ENCODE measurements around a stretch of chr3.

DNA sequence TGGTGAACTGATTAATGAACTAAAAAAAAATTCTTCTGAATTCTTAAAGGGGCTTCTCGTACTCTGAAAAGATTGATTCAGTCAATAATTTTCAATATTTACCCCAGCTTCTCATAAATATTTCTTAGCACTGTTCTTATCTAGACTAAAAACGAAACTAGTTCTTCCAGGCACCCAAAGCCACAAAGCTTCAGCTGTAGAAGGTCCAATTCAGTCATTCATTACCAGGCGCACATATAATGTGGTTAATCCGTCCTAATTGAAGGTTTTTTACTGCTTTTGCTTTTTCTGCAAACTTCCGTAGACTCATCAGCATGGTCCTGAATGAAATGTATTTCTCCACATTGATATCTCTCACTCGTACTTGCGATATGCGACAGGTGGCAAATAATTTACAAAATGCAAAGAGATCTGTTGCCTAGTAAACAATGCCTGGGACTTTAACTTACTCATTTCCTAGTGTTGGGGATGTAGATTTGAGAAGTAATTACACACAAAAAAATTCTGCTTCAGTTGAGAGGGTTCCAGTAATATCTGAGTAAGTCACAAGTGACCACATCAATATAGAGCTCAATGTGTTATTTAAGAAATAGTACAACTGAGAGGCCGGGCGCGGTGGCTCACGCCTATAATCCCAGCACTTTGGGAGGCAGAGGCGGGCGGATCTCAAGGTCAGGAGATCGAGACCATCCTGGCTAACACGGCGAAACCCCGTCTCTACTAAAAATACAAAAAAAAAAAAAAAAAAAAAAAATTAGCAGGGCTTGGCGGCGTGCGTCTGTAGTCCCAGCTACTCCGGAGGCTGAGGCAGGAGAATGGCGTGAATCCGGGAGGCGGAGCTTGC lies 74.9 kb upstream of the MBNL1 start:
- PRO-cap, result no peak

GRCh38 chr3:152197260-152197809 lies 71.4 kb upstream of the MBNL1 start:
- PRO-cap, result no peak

DNA sequence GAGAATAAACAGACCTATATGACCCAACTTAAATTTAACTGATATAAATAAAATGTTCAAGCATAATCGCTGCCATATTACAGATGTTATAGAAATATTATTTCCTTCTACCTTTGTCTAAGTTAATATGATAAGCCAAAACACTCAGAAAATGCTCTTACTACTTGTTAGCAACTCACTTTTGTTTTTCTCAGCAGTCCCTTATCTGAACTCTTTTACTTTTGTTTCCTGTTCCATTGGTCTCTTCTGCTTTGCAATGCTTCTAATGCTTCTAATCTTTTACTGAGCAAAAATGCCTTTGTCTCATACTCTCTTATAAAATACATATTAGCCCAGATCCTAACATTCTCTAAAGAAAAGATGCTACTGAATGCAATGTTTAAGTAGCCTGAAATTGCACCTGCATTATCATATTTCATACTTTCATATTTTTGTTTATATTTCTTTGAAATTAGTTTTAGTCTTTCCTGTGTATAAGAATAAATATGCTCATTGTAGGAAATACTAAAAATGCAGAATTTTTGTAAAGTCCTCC lies 67.6 kb upstream of the MBNL1 start:
- PRO-cap, result no peak

DNA sequence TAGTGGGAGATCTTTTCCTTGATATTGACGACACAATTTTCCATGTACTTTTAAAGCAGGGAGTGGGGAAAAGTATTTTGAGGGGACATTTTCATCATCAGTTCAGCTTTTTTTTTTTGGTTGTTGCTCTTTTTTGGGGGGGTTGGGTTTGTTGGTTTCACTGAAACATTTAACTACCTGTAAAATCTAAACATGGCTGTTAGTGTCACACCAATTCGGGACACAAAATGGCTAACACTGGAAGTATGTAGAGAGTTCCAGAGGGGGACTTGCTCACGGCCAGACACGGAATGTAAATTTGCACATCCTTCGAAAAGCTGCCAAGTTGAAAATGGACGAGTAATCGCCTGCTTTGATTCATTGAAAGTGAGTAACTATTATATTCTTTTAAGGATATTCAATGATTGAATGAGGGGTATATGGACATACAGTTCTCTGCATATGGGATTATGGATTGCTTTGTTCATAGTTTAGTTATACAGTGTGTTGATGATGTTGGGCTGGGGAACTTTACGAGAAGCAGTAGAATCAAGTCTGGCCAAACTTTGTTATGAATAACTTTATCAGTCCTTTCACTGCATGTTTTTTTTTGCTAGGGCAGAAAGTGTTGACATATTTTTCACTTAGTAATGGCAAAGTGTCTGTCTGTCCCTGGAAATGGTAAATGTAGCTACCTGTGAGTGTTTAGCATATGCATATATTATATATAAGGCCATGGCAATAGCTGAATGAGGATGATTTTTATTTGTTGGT lies 31.4 kb downstream of the MBNL1 start:
- PRO-cap, result no peak

GRCh38 chr3:152309834-152310625 lies 41.3 kb downstream of the MBNL1 start:
- PRO-cap, result no peak

- PRO-cap, result no peak
Measured at GRCh38 chr3:152317601-152318405, 49.1 kb downstream of the MBNL1 start.

GRCh38 chr3:152319682-152320838 lies 51.3 kb downstream of the MBNL1 start:
- PRO-cap, result no peak

DNA sequence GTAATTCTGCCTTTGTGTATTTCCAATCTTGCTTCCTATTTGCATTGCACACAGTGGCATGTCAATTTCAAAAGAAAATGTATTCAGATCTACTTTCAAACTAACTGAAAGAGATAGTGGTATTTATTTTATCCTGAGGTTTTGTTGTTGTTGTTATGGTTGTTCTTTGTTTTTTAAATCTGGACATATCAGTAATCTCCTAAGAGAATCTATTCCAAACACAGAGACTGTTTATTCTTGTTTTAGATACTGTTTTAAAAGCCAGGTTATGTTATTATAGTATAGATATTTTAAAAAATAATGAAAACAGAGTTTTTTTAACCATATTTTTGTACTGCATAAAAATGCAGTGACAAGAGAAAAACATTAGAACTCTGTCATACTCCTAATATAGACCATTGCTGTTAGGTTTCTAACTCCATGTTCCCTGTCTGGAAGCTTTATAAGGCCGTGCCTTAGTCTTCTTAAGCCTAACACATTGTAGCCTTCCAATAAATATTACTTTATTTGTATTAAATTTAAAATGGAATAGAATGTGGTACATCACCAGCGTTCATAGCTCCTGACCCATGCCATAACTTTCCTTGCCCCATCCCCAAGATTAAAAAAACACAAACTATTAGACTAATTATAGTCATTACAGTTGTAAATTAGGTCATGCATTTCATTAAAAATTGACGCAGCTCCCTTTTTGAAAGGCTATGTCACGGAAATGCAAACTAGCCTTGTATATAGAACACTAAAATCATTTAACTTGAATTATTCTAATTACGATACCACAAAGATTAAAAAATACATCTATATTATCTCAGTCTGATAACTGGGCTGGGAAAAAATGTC lies 53.2 kb downstream of the MBNL1 start:
- PRO-cap, result no peak

- PRO-cap, result no peak
Measured at GRCh38 chr3:152382332-152382712, 113.6 kb downstream of the MBNL1 start.

DNA sequence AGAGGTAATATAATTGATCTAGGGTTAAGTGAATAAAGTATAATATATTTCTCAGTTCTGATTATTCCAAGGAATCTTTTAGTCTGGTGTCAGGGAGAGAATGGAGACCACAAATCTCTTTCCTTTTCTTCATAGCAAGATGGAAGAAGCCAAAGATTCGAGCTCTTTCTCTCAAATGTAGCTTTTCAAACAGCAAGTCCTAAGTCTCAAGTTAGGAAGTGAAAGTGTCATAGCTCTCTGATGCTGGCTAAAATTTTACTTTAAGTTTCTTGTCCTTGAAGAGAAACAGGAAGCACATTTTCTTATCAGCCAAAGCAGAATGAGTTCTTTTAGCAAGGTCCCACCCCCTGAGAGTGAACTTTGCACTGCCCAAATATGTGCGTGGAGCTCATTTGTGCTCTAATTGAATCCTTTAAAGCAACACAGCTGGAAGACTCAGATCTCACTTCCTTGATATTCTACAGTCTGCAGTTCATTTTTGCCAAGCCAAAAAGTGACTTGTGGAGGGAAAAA lies 238.9 kb upstream of the P2RY1 start:
- PRO-cap, result bidirectional peak, plus-strand start at position 442 of the sequence, minus-strand start at position 226 of the sequence

GRCh38 chr3:152621082-152621614 lies 213.8 kb upstream of the P2RY1 start:
- PRO-cap, result no peak

DNA sequence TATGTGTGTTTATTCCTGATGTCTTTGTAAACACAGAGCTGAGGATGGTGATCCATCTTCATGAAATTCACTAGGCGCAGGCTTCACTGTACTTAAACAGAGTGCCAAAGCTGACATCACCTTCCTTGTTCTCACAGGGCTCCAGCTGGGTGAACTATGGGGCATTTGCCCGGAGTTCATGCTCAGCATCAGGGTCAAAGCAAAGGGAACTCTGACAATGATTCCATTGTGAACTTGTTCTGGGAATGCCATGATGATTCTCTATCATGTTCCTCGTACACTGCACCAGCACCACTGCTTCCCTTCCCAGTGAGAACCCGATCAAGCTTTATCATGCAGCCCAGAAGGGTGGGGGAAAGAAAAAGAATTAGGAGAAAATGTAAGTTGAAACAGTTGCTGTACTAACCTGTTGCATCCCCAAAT lies 184.7 kb upstream of the P2RY1 start:
- PRO-cap, result no peak

GRCh38 chr3:153130448-153131065 lies 31.5 kb upstream of the RAP2B start:
- PRO-cap, result no peak

- PRO-cap, result no peak
Measured at GRCh38 chr3:153138565-153139270, 23.3 kb upstream of the RAP2B start.

DNA sequence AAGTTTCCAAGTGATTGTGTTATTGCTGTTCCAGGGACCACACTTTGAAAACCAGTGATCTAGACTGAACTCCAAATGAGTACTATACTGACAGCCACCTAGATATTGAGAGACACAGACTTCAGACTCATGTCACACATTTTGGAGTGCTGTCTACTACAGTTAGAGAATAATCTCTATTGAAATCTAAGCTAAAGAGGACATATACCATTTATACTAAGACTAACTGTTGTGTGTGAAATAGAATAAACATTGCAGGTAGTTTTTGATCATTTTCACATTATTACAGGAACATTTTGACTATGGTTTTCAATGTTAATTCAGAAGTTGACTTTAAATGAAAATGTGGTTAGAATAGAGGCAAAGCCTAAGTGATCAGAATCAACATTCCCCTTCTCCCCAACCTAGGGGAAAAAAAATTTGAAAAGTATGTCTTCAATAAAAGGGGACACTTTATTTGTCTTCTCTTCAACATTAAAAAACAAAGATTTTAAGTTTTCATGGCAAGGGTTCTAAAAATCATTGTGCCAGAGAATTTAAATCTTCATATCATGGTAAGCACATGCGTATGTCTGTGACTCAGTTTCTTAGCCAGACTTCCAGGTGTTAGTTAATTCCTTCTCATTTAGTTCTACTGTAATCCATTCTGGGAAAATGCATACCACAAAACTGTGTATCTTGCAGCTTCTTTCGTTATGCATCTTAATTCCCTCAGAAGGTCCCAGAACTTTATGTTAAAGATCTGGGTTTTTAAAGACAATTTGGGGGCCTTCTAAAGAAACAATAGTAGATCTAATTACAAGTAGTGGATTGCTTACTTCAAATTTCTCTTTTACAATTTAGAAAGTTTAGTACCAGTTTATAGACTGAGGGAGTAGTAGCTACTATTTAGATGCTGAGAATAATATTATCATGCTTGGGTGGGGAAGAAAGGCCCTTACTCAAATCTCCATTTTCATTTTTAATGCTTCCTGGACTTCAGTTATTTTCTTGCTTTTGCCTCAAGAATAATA lies 5.7 kb downstream of the RAP2B start:
- PRO-cap, result no peak

GRCh38 chr3:153247593-153247823 lies 85.5 kb downstream of the RAP2B start:
- PRO-cap, result no peak

DNA sequence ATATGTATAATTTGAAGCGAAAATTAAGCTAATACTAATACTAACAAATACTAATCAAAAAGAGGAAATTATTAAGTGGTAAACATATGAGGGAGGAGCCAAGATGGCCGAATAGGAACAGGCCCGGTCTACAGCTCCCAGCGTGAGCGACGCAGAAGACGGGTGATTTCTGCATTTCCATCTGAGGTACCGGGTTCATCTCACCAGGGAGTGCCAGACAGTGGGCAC lies 344.2 kb downstream of the RAP2B start:
- PRO-cap, result no peak

DNA sequence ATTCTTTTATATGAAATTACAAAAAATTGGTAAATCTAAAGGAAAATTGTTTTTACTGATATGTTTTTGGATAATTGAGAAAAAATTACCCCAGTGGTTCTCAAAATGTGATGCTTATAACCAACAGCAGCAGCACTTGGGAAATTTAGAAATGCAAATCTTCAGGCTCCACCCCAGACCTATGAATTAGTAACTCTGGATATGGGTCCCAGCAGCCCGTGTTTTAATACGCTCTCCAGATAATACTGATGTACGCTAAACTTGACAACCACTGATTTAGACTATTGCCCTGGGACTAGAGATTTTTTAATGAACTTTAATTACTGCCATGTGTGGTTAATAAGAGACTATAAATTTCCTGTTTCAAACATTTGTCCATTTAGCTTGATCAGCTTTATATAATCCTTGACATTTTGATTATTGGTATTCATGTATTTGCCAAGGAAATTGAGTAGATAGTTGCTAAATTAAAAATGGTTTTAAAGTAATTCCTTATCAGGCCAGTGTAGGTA lies 379.8 kb downstream of the RAP2B start:
- PRO-cap, result no peak

- PRO-cap, result no peak
Measured at GRCh38 chr3:153624725-153625001, 462.6 kb downstream of the RAP2B start.

DNA sequence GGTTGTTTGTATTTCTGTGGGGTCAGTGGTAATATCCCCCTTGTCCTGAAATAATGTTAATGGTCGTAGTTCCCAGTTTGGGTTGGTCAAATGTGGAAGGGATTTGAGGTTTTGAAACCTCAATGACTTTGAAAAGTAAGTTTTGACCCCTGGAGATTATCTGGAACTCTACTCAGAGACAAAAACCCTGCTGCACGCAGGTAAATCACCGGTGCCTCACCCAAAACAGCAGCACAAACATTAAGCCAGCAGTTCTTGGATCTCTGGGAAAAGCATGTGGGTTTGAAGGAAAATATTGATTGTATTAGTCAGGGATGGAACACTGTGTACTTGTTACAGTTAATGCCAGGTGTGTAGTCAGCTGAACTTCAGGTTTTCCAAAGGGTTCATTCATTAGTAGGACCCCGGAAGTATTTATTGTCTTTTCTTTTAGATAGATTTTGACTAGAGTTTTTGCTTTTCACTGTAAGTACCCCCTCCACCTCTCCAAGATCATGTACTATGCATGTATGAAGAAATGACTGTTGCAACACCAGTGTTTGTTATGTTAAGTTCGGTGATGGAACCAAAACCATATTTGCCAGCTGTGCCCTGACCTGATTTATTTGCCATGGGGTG lies 14.3 kb downstream of the ARHGEF26 start:
- PRO-cap, result no peak